ENCODE measurements around the genes POU3F2, MCHR2 and SIM1.

DNA sequence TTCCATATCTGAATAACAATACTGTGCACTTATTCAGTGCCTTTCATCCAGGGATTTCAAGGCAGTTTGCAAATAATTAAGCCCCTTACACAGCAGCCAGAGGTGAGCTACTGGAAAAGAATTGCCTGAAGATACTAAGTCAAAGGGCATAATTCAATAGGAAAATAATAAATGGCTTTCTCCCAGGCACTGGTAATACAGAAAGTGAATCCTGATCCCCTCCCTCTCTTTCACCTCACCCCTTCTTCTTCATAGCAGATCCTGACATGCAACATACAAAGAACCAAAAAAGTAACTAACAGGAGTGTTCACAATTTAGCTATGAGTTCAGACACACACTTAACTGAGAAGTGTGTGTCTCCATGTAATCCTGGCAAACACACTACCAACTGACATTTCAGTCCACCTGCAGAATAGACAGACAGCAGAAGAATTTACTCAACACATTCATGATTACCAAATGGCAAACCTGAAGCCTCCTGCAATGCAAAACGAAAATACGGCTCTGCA is 2.8 kb downstream of the BACH2 start:
- PRO-cap = no peak

DNA sequence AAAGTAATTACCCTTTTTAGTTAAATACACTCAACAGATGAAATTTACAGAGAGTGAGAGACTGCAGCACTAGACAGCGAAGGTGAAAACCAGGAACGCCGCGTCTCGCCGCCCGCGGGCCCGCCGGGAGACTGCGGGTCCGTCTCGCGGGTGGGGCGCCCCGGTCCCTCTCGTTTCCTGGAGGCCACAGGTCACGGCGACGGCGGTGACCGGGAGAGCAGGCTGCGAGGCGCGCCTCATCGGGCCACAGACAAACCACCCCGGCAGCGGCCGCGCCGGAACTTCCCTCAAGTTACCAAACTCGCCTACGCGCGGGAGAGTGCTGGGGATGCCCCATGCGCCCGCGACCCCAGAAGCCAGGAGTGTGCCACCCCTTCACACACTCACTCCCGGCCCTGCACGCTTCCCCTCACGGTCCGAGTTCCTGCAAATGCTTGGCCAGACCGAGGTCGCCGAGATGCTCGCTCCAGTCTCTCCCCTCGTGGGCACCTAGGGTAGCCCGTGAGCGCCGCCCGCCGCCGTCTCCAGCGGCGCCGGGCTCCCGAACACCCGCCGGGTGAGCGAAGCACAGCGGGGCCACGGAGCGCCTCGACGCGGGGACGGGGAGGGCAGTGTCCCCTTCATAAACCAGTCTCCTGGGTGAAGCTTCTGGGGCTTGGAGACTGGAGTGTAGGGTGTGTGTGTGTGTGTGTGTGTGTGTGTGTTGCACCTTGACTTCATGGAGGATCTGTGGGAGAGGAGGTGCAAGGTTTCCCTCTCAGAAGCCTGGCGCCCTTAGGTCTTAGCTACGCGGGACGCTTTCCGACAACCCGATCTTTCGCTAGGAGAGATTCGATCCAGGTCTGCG is 1.4 kb downstream of the BACH2 start:
- PRO-cap = no peak

GRCh38 chr6:90446441-90446734 is 140.5 kb downstream of the MAP3K7 start:
- PRO-cap = no peak

DNA sequence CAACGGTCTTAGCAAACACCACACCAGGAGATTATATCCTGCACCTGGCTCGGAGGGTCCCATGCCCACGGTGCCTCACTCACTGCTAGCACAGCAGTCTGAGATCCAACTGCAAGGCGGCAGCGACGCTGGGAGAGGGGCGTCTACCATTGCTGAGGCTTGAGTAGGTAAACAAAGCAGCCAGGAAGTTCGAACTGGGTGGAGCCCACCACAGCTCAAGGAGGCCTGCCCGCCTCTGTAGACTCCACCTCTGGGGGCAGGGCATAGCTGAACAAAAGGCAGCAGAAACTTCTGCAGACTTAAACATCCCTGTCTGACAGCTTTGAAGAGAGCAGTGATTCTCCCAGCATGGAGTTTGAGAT is 24.5 kb downstream of the MAP3K7 start:
- PRO-cap = no peak

DNA sequence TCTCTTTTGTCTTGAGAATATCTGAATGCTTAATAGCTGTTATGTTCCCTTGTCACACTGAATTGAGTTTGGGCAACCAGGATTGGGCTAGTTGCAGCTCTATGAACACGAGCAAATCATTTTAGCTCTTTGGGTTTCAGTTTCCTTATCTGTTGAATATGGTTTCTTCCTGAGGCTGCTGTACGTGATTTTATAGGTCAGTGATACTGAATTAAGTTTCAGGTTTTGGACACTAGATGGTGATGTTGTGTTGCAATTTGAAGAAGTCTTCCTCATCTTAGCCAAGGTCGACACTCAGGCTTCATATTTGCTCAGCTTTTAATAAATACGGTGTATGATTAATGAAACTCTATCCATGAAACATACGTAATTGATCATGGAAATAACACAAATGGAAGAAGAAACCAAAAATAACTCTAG is 353.9 kb upstream of the MAP3K7 start:
- PRO-cap = no peak

DNA sequence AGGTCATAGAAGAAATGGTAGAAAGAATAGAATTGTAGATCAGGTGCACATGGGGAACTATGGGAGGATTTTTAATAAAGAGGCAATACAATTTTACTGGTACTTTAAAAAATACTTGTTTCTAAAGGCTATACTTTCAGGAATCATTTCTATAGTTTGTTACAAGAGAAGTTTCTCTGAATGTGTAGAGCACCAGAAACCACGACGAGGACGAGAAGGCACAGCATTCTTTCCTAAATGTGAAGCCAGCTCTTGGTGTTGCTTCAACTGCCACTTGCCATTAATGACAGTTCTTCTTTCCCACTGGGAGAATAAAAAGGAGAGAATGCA is 1300.1 kb downstream of the EPHA7 start:
- PRO-cap = no peak

DNA sequence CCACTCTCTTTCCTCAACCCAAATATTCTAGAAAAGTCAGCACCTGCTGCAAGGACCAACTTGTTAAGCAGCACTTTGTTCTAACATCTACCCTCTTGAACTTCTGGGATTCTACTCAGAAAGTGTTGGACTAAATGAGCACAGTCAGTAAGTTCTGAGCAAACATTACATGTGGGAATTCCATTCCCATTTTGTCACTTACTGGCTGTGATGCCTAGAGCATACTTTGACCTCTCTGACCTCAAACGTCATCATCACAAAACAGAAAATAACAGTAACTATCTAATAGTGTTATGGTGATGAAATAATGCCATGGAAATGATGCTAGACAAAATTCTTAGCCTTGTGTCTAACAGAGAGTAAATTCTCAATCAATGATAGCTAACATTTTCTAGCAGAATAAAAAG is 829.4 kb downstream of the EPHA7 start:
- PRO-cap = no peak

DNA sequence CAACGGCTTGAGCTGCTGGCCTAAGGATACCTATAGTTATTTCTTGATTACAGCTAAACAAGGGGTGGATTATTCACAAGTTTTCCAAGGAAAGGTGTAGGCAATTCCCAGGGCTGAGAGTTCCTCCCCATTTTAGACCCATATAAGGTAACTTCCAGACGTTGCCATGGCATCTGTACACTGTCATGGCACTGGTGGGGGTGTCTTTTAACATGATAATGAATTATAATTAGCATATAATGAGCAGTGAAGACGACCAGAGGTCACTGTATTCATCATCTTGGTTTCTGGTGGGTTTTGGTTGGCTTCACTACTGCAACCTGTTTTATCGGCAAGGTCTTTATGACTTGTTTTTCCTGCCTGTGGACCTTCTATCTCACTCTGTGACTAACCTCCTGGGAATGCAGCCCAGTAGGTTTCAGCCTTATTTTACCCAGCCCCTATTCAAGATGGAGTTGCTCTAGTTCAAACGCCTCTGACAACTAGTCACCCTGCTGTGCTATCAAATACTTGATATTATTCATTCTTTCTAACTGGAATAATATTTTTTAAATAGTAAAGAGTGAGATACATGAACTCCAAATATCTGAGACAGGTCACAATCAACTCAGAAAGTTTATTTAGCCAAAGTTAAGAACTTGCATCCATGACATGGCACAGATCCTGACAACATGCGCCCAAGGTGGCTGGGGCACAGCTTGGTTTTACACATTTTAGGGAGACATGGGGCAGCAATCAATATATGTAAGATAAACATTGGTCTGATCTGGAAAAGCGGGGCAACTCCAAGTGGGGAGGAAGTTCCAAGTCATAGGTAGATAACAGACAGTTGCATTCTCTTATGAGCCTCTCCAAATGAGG is 1.3 kb upstream of the UFL1 start:
- PRO-cap = no peak

GRCh38 chr6:96925106-96925380 is 515 bp downstream of the KLHL32 start:
- PRO-cap = no peak

DNA sequence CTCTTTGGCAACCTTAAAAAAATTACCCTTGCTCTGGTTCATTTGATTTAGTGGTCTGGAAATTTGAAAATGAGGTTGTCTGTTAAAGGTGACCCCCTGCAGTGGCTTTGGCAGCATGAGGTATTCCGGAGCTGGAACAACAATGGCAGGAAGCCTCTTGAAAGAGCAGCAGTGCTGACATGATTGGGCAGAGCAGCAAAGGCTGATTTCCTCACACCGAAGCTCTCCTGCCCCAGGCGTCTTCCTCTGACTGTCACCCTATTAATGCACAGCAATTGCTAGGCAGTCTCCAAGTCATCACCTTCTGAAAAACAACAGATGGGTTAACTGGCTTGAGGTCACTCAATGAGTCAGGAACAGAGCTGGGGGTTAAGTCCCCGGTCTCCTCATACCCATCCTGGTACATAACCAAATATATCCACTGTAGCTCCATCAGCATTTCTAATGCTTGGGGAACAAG is 241.8 kb upstream of the MMS22L start:
- PRO-cap = no peak

- PRO-cap = no peak
These were observed at the start of gene POU3F2 for GRCh38 chr6:98834438-98835589. POU3F2 (plus strand) TSS chr6:98834574.

- PRO-cap = no peak
These were observed 2.6 kb downstream of the POU3F2 start for GRCh38 chr6:98836888-98837436.

GRCh38 chr6:99400004-99400490 is 6.1 kb upstream of the COQ3 start:
- PRO-cap = no peak

GRCh38 chr6:99402459-99403235 is 8.7 kb upstream of the COQ3 start:
- PRO-cap = no peak

GRCh38 chr6:99408910-99409415 is 15.0 kb upstream of the COQ3 start:
- PRO-cap = no peak

GRCh38 chr6:99424429-99425157 is 515 bp downstream of the PNISR start:
- PRO-cap = unidirectional peak, plus-strand start at chr6:99424922; unidirectional peak, plus-strand start at chr6:99424973

DNA sequence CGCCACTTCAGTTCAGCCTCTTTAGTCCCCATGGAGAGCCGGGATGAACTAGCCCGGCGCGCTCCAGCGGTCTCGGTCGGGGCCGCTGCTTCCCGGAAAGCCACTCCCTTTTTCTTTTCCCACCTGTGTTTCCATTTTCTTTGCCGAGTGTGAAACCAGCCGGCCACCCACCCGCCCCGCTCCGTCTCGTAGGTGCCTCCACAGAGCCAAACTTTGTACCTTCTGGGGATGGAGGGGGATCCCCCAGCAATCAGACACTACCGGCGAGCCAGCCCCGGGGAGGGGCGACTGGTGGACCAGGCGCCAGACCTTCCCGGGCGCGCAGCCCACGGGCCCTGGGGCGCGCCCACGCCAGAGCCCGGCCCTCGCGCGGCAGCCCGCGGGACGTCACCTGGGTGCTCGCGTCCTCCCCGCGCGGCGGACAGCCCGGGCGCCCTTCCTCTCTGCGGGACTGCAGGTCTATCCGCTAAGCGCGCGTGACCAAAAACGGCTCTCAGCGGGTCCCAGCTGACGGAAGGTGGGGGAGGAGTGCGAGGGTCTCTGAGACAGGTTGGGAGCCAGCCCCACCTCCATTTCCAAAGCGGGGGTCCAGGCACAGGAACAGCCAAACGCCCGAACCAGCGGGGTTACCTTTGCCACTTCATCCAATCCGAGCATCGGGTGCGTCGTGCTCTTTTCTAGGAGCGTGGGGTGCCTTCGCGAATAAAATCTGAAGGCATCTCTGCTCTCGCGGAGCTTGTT is at the start of gene MCHR2:
MCHR2 (minus strand) TSS at position 679 of the 741 bp plus-strand sequence.
- PRO-cap = no peak

DNA sequence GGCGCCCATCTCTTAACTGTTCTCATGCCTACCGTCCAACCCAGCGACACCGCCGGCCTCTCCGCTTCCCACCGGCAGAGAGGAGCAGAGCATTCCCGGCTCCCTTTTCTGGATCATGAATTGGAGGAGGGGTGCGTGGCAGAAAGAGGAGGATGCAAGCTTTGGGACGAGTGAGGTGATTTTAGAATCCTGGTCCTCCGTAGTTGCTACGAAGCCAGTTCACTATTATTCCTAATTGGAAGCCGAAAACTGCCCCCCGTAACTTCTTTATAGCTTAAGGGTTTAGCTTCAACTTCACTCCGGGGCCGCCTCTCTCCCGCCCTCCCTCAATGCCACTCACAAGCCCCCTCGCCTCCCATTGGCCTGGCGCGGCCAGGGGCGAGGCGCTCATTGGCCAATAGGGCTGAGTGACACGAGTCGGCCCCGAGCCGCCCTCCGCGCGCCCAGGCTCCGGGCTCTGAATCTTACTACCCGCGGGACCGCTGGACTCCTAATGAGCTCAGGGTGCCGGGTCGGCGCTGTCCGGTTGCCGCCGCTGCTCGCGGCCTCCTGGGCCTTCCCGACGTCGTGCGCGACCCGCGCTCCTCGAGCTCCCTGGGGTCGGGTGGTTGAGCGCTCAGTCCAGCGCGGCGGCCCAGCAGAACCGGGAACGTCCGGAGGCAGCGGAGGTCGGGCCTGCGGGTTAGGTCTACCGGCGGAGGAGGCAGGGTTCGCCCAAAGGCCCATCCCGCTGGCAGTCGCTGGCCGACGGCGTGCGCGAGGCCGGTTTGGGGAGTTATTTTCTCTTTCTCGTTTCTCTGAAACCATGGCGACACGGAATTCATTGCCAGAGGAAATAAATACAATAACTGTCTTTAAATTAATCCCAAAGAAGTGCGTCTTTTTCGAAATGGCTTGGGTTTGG is at the start of gene SIM1:
SIM1 (minus strand) TSS at position 276 of the 904 bp plus-strand sequence.
- PRO-cap = no peak

- PRO-cap = no peak
These were observed 22.8 kb upstream of the SIM1 start for GRCh38 chr6:100487602-100487881.

GRCh38 chr6:101961733-101962016 is 568.2 kb downstream of the GRIK2 start:
- PRO-cap = no peak

All from right common carotid artery plus branches (tissue), 1 donor.